ENCODE measurements around a stretch of chr5.

DNA sequence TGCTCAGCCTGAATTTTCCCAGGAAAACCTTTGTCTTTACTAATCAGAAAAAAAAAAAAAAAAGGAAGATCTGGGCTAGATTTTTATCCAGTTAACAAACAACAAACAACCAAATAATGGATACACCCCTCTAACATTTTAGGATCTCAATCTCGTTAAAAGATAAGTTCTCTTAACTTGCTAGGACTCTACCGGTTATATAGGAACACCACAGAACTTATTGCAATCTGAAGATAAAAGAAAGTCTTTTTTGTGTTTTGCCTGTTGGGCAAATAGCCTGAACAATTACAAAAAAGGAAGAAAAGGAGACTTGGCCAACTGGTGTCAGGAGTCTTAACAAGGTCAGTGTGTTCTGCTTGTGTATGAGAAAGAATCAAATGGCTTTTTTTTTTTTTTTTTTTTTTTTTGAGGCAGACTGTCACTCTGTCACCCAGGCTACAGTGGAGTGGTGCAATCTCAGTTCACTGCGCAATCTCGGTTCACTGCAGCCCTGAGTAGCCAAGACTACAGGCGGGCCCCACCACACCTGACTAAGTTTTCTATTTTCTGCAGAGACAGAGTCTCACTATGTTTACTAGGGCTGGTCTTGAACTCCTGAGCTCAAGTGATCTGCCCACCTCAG is 3.2 kb upstream of the IL7R start:
- PRO-cap, 3 experiments = peak in 3 of 3 experiments; most common plus-strand start position 482 of the sequence (in 3); most common minus-strand start position 351 of the sequence (in 2)
- RAMPAGE, long total RNA, 4 experiments = no peak in any of the 4 experiments
- RRBS = no CpG with 5 or more reads among the region's 5 CpGs

DNA sequence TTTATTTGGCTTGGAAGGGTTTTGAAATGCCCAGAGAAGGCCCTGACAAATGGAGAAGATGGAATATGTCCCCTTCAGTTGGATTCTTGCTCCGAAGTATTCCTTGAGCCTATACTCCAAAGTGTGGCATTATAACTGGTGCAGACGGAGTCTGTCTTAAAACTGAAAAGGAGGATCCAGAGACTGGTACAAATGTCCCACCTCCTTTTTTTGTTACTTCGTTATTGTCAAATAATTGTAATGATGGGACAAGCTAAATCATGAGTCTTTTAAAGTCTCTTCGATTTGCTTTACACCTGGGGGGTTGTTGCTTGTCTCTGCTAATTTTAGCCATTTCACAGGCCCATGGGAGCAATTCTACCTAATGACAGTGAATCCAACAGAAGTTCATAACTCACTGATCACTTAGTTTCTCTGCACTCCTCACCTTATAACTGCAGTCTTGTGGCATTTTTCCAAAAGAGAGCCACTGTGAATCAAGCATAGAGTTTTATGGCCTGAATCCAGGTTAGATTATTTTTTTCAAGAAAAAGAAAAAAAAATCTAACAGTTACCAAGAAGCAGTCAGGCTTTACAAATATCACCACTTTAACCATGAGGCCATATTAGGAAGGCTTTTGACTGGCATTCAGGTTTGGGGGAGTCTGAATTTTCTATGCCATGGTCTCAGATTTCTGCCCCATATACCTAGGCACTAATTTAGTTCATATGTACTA is 1.6 kb upstream of the IL7R start:
- PRO-cap, 3 experiments = no peak in any of the 3 experiments
- RAMPAGE, long total RNA, 4 experiments = no peak in any of the 4 experiments
- RRBS = no CpG with 5 or more reads among the region's 4 CpGs

GRCh38 chr5:35860669-35861195 is 4.0 kb downstream of the IL7R start:
- PRO-cap, 3 experiments = no peak in any of the 3 experiments
- RAMPAGE, long total RNA, 4 experiments = no peak in any of the 4 experiments
- RRBS = no CpG with 5 or more reads among the region's 2 CpGs

- PRO-cap, 3 experiments = no peak in any of the 3 experiments
- RAMPAGE, long total RNA, 4 experiments = no peak in any of the 4 experiments
- RRBS = no CpG with 5 or more reads among the region's 2 CpGs
Measured at GRCh38 chr5:36324011-36324534, 22.4 kb upstream of the RANBP3L start.

DNA sequence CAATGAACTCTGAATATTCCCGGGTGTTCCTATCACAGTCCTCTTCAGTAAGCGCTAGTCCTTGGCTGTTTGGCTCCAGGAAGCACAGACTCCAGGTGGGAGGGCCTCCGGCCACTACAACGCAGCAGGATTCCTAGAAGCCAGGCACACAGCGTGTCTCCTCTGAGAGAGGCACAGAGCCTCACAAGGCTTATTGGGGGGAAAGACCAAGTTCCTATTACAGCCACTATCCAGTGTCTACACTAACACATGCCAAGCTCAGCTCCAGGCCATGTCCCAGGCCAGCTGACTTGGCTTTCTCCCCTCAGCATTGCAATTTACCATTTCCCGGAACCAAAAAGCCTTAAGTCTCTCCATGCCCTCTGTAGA is 84.6 kb upstream of the SLC1A3 start:
- PRO-cap, 3 experiments = no peak in any of the 3 experiments
- RAMPAGE, long total RNA, 4 experiments = no peak in any of the 4 experiments
- RRBS = 43% methylated on average over 3 of the region's 6 CpGs

- PRO-cap, 3 experiments = peak in 1 of 3 experiments; most common plus-strand start chr5:36606209 (in 1); most common minus-strand start chr5:36606178 (in 1)
- RAMPAGE, long total RNA, 4 experiments = no peak in any of the 4 experiments
- RRBS = no CpG with 5 or more reads among the region's 6 CpGs
Measured at GRCh38 chr5:36606017-36606258, 468 bp upstream of the SLC1A3 start.

DNA sequence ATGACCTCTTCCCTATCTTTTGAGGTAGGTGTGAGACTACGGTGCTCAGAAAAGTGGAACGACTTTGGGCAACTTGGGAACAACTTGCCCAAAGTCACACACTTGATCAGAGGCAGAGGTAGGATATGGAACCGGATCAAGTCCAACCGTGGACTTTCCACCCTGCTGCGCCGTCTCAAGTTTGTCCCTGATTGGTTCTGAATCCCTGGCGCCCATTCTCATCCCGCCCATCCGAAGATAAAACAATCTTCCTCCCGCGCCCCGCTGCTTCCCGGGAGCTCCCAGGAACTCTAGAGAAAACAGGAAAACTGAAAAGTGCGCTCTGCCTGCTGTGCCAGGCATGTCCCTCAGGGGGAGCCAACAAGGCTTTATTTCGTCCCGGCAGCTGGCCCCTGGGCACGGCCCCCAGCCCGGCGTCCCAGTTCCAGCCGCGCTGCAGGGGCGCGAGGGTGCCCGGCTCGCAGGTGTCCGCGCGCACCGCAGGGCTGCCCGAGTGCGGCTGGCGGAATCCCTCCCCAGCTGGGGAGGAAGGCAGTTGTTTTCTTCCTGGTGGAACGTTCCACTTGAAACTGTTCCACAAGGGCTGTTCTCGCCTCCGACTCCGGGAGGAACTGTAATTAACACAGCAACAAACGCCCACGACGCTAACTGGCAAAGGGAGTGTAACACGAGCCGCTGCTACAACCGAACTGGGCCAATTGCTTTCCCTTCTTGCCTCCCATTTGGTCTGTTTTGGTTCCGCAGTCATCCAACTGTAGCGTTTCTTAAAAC is 132.0 kb upstream of the NIPBL start:
- PRO-cap, 3 experiments = peak in 2 of 3 experiments; most common plus-strand start position 421 of the sequence (in 2)
- RAMPAGE, long total RNA, 4 experiments = no peak in any of the 4 experiments
- RRBS = 2% methylated on average over 10 of the region's 44 CpGs

DNA sequence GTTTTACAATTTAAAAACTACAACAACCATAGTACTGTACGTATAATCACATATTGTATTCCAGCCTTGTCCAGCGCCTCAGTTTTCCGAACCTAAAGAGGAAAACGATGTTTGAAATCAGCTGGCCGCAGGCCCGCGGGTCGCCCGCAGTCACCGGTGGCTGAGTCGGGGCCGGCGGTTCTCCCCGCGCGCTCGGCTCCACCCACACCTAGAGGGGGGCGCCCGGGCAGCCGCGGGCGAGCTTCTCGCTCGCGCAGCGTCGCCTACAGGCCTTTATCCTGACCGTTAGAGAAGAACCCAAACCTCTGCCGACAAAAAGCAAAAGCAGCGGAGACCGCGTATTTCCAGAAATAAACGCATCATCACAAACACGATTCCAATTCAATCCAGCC is 821 bp upstream of the NIPBL start:
- PRO-cap, 3 experiments = peak in 3 of 3 experiments; most common plus-strand start position 276 of the sequence (in 2); most common minus-strand start position 167 of the sequence (in 2)
- RAMPAGE, long total RNA, 4 experiments = start-site peak on the plus strand in 1 of 4 experiments, centred at position 257 of the sequence, 12 reads per replicate
- RRBS = 2% methylated on average over 8 of the region's 34 CpGs

DNA sequence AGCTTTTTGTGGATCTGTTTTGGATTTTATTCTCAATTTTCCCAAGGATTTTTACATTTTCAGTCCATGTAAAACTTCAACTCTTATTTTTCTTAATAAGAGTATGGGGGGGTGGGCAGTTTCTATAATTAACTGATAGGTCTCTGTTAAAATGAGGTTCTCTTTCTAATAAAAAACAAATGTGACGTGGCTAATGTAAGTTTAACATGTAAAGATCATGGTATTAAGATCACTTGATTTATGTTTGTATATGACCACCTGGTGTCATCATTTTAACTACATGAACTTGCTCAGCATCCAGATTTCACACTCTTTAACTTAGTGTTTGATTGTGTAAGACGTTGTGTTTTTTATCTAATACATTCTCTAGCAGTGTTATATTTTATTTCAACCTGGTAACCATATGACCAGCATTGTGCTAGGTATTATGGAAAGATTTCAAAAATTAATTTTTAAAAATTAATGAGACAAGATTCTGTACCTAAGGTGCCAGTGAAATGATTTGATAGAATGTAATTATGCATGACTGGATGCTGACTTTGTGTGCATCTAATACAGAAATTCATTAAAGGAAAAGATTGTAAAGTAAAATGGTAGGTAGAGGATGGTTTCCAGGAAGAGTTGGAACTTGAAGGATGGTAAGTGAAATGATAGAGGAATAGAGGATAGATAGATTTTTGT is 57.4 kb downstream of the NIPBL start:
- PRO-cap, 3 experiments = no peak in any of the 3 experiments
- RAMPAGE, long total RNA, 4 experiments = no peak in any of the 4 experiments
- RRBS = no CpG with 5 or more reads among the region's 2 CpGs

- PRO-cap, 3 experiments = no peak in any of the 3 experiments
- RAMPAGE, long total RNA, 4 experiments = no peak in any of the 4 experiments
- RRBS = no CpG with 5 or more reads among the region's 5 CpGs
Measured at GRCh38 chr5:37620266-37620941, 219.4 kb downstream of the GDNF start.

DNA sequence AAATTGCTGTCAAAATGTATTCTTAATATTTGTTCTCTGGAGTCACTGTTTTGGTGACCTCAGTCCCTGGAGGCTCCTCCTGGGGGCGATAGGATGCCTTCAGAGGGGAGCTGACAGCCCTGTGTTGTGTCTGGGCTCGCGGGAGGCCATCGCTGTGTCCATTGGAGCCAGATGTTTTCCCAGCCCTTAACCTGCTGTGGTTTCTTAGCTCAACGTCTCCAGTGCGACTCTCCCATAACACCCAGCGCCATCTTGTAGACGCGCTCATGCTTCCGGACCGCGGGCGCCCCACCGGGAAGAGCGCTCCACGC is 112.2 kb upstream of the GDNF start:
- PRO-cap, 3 experiments = no peak in any of the 3 experiments
- RAMPAGE, long total RNA, 4 experiments = no peak in any of the 4 experiments
- RRBS = 47% methylated on average over 3 of the region's 16 CpGs

GRCh38 chr5:38622579-38622950 is 66.1 kb upstream of the LIFR start:
- PRO-cap, 3 experiments = no peak in any of the 3 experiments
- RAMPAGE, long total RNA, 4 experiments = no peak in any of the 4 experiments
- RRBS = no CpG with 5 or more reads among the region's 5 CpGs

GRCh38 chr5:38807674-38808108 is 38.1 kb upstream of the OSMR start:
- PRO-cap, 3 experiments = no peak in any of the 3 experiments
- RAMPAGE, long total RNA, 4 experiments = no peak in any of the 4 experiments
- RRBS = no CpG with 5 or more reads among the region's 6 CpGs

DNA sequence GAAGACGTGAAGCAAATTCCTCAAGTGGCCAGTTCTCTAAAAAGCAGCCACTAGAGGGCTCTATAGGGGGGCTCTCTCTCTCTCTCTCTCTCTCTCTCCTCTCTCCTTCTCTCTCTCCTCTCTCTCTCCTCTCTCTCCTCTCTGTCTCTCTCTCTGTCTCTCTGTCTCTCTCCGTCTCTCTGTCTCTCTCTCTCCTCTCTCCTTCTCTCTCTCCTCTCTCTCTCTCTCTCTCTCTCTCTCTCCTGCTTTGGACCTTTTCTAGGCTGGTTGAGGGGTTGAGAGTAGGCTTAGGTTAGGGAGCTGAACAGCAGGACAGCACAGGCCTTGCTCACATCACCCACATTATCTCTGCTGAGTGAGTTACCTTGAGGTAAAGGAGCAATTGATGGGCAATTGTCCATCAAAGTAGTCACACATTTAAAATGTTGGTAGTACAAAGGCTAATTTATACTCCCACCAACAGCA is 13.8 kb upstream of the OSMR start:
- PRO-cap, 3 experiments = no peak in any of the 3 experiments
- RAMPAGE, long total RNA, 4 experiments = no peak in any of the 4 experiments
- RRBS = no CpG with 5 or more reads among the region's 2 CpGs

DNA sequence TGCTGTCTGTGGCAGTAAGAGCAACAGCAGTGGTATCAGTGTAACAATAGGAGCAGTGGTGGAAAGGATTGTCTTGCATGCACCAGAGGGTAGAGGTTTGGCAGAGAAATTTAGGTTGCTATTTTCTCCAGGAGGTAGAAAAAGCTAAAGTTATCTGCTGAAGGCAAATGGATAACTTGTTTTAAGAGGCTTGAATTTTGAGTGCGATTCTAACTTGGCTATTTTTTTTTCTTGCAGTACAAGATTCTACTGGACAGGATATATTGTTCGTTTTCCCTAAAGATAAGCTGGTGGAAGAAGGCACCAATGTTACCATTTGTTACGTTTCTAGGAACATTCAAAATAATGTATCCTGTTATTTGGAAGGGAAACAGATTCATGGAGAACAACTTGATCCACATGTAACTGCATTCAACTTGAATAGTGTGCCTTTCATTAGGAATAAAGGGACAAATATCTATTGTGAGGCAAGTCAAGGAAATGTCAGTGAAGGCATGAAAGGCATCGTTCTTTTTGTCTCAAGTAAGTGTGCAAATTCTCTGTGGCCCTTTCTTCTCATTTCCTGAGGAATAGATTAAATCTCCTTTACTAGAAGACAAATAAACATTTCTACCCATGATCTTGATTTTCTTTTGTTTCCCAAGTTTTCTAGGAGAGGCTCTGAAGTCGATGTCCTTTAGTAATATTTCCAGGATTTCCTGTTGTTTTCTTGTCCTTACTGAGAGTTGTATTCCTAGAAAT is 37.9 kb downstream of the OSMR start:
- PRO-cap, 3 experiments = no peak in any of the 3 experiments
- RAMPAGE, long total RNA, 4 experiments = no peak in any of the 4 experiments
- RRBS = no CpG with 5 or more reads among the region's 5 CpGs

GRCh38 chr5:38925394-38925929 is 79.7 kb downstream of the OSMR start:
- PRO-cap, 3 experiments = no peak in any of the 3 experiments
- RAMPAGE, long total RNA, 4 experiments = no peak in any of the 4 experiments
- RRBS = no CpG with 5 or more reads among the region's 1 CpG

GRCh38 chr5:38958652-38959089 is 112.9 kb downstream of the OSMR start:
- PRO-cap, 3 experiments = no peak in any of the 3 experiments
- RAMPAGE, long total RNA, 4 experiments = no peak in any of the 4 experiments
- RRBS = no CpG with 5 or more reads among the region's 3 CpGs

DNA sequence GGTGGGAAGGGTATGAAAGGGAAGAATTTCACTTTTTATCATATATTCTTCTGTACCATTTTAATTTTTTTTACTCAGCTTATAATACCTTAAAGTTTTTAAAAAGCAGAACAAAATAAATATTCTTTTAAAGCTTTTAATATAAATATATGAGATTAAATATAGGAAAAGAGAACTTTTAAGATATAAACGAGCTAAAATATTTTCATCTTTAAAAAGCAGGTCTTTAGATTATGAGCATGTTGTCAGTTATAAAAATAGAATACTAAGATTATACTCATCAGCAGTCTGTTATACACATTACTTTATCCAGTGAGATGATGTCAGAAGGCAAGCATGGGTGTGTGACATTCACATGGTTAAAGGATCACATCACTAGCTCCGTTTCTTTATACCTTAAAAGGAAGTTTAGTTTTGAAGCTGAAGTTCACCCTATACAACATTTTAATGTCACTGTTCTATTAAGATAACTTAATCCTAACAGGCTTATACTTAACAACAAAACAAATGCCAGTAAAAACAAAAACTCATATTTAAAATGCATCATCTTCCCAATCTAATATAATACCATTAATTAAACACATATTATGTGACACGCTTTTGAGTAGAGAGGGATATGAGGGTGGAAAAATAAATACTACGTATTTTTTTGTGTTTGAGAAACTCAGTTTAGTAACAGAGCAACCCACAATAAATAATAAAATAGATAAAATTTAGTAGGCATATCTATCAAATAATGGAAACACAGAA is 59.6 kb downstream of the RICTOR start:
- PRO-cap, 3 experiments = no peak in any of the 3 experiments
- RAMPAGE, long total RNA, 4 experiments = no peak in any of the 4 experiments
- RRBS = no CpG with 5 or more reads among the region's 4 CpGs

DNA sequence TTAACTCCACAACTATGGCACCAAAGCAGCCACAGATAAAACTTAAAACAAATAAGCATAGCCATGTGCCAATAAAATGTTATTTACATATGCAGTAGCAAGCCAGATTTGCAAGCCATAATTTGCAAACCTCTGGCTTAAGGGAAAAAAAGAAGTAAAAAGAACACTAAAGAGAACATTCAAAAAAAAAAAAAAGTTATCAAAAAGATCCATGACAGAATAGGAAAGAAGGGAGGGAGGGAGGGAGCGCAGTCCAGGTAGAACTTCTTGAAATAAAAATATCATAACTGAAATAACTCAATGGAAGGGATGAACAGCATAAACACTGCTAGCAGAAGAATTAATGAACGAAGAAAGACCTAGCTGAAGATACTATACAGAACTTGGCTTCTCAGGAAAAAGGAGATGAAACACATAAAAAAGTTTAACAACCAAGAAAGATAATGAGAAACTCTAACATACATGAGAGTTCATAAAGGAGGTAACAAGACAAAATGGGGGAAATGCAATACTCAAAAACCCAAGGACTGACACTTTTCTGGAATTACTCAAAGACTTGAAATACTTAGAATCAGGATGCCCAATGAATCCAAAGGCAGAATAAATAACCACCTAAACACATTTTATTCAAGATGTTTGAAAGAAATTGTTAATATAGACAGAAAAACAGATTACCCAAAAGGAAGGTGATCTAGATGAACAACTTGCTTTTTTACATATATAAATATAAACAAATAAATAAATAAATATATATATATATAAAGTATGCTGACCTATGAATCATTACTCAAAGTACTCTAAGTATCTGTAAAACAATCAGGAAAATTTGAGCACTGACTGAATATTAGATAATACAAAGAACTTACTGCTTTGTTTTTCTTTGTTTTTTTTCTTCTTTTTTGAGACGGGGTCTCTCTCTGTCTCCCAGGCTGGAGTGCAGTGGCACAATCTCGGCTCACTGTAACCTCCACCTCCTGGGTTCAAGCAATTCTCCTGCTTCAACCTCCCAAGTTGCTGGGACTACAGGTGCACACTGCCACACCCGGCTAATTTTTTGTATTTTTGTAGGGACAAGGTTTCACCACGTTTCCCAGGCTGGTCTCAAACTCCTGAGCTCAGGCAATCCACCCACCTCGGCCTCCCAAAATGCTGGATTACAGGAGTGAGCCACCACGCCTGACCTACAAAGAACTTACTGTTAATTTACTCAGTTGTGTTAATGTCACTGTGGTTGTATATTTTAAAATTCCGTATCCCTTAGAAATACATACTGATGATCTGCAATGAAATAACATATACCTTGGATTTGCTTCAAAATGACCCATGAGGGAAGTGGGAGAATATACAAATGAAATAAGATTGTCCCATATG is 24.3 kb downstream of the RICTOR start:
- PRO-cap, 3 experiments = no peak in any of the 3 experiments
- RAMPAGE, long total RNA, 4 experiments = no peak in any of the 4 experiments
- RRBS = no CpG with 5 or more reads among the region's 9 CpGs

GRCh38 chr5:39076838-39077710 is 2.9 kb upstream of the RICTOR start:
- PRO-cap, 3 experiments = peak in 1 of 3 experiments; most common minus-strand start chr5:39077004 (in 1)
- RAMPAGE, long total RNA, 4 experiments = no peak in any of the 4 experiments
- RRBS = no CpG with 5 or more reads among the region's 6 CpGs